ENCODE measurements around the genes AHSG, EIF4A2 and RTP2.

GRCh38 chr3:186612528-186613372 lies at the start of gene AHSG:
TSS of gene AHSG (plus strand) at chr3:186613060.
- RRBS = no CpG with 5 or more reads among the region's 7 CpGs

GRCh38 chr3:186619870-186620490 lies 7.1 kb downstream of the AHSG start:
- RRBS = no CpG with 5 or more reads among the region's 5 CpGs

DNA sequence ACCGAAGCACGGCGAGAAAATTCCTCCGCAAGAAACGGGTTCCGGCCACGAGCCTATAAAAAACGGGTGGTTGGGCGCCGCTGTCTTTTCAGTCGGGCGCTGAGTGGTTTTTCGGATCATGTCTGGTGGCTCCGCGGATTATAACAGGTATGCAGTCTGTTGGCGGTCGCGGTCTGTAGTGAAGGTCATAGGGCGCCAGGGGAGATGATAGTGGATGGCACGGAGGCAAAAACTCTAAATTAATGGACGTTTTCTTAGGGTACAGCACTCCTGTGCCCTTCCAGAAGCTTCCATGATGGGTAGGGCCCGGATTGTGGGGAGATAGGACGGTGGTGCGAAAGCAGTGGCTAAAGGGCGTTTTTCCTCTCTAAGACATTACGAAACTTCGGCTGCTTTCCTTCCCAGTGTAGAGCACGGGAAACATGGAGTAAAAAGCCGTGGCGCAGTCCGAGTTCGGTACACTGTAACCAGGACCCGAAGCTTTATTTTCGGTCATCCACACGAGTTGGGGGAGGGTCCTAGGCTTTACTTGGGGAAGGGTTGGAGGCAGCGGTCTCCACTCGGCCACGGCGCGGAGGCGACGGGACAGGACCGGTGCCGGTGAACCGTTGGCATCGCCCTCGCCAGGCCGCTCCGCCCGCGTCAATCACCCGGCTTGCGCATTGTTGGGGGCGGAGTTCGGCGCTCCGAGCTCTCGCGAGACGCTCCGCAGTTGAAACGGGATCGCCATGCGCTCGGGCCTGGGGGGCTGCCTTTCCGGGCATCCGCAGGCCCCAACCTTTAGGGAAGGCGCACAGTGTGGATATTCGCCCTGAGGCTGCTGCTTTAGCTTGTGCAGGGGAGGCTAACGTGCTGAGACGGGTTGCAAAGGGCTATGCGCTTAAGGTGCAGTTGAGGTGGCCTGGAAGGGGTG lies at the start of gene EIF4A2:
Gene EIF4A2, plus strand, starts transcription at position 85 of the 913 bp plus-strand sequence.
- RRBS = under 1% methylated on average over 17 of the region's 72 CpGs

GRCh38 chr3:186933949-186934148 lies 3.5 kb downstream of the ST6GAL1 start:
- RRBS = no CpG with 5 or more reads among the region's 2 CpGs

- RRBS = no CpG with 5 or more reads among the region's 2 CpGs
Observed at GRCh38 chr3:187032063-187032920, 102.0 kb downstream of the ST6GAL1 start.

- RRBS = no CpG with 5 or more reads among the region's 1 CpG
Observed at GRCh38 chr3:187062403-187062644, 77.0 kb downstream of the RPL39L start.

DNA sequence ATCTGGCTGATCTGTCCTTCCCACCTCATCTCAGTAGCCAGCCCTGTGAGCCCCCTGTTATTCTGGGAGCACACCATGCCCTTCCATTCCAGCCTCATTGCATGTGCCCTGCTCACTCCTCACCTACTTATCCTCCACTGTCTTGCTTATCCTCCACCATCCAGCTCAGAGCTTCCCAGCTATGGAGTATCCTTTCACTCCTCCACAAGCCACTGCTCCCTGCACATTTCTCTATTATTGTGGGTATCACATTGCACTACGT lies 4.4 kb downstream of the MASP1 start:
- RRBS = no CpG with 5 or more reads among the region's 1 CpG

GRCh38 chr3:187288131-187289050 lies 3.1 kb downstream of the MASP1 start:
- RRBS = 41% methylated on average over 4 of the region's 12 CpGs

GRCh38 chr3:187537726-187538084 lies 132.5 kb downstream of the SST start:
- RRBS = no CpG with 5 or more reads among the region's 3 CpGs

DNA sequence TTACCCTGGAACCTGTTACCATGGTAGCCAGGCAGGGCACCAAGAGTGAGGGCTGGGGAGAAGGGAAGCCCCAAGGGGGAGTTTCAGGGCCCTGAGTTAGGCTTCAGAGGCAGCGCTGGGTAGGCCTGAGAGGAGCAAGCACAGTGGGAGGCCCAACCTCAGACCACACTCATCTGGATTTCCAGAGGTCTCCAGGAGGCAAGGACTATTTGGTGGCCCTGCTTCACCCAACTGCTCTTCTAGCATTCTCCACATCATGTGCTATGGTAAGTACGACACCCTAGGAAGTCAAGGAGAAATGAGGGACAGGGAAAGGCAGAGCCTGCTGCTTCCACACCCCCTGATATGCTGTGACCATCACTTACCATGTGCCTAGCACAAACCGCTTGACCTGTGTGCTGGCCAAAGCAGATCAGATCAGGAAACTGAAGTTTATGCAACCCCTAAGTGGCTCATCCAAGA lies at the start of gene RTP2:
Gene RTP2, minus strand, starts transcription at position 284 of the 462 bp plus-strand sequence.
- RRBS = no CpG with 5 or more reads among the region's 3 CpGs

GRCh38 chr3:187721897-187722424 lies 19.6 kb upstream of the RTP2 start:
- RRBS = no CpG with 5 or more reads among the region's 4 CpGs

DNA sequence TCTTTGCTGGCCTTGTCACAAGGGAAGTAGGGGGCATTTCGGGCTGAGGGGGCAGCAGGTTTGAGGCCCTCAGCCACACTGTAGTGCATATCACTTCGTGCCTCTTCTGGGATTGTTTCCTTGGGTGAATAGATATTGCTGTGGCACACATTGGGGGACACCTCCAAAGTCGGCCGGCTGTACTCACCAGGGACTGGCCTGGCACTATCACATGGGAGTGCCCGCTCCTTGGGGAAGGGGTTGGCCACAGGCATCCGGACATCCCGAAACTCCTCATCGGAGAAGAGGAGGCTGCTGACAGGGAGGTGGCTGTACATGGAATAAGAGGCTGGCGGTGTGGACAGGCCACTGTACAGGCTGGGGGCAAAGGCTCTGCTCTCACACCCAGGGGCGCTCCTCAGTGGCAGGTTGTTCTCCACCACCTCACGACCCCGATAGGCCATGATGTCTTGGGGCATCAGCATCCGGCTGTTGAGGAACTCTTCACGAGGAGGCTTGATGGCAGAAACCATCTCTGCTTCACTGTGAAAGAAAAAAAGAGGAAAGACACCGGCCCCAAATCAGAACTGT lies 15.7 kb downstream of the BCL6 start:
- RRBS = 71% methylated on average over 6 of the region's 15 CpGs

DNA sequence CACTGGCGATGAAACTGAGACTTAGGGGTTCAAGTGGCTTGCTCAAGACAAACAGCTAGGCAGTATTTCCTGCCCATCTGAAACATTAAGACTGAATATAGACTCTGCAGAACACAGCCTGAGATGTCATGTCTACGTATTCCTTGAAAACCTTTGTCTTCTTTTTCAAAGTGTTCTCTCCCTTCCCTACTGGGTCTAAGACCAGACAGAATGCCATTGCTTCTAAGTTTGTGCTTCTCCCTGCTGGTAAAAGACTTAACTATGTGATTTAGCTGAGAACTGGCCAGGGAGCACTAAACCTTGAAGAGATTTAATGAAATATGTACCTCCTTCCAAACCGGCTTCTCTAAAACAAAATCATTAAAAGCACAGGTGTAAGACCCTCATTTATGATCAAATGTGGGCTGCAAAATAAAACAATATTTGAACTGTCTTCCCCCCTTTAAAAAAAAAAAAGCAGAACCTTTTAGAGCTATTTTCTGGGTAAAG lies 9.8 kb downstream of the BCL6 start:
- RRBS = no CpG with 5 or more reads among the region's 3 CpGs

GRCh38 chr3:187747811-187748518 lies 2.7 kb upstream of the BCL6 start:
- RRBS = no CpG with 5 or more reads among the region's 5 CpGs

GRCh38 chr3:187919046-187919429 lies 173.8 kb upstream of the BCL6 start:
- RRBS = no CpG with 5 or more reads among the region's 6 CpGs

- RRBS = no CpG with 5 or more reads among the region's 2 CpGs
Observed at GRCh38 chr3:187979481-187979993, 174.4 kb upstream of the LPP start.

- RRBS = no CpG with 5 or more reads among the region's 6 CpGs
Observed at GRCh38 chr3:187997870-187998328, 156.1 kb upstream of the LPP start.

- RRBS = no CpG with 5 or more reads among the region's 13 CpGs
Observed at GRCh38 chr3:188052065-188052710, 101.8 kb upstream of the LPP start.

DNA sequence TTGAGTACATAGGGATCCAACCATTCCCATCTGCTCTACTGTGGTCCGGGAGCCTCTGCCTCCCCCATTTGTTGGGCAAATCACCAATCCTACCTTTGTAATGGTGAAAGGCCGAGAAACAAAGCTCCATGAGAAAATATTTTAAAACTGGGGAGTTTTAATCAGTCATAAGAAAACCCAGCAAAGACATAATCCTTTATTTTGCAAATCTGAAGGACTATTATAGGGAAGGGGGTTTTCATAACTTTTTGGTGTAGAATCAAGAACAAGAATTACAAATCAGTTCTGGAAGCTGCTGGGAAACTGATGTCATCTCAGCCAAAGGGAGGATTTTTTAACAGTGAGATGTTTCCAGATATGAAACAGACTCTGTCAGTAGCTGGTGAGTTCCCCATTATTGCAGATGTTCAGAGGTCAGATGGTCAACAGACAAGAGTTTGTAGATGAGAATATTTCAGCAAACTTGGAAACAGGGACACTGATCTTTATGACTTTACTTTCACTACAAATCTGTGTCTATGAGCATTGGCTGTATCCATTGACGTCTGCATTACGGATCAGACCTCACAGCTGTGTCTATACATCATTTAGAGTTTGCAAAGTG lies 72.0 kb upstream of the LPP start:
- RRBS = no CpG with 5 or more reads among the region's 4 CpGs

GRCh38 chr3:188160538-188161231 lies 6.7 kb downstream of the LPP start:
- RRBS = no CpG with 5 or more reads among the region's 2 CpGs